Mononuclear cell (primary cell): ENCODE measurements around a stretch of chr20.

GRCh38 chr20:63728284-63728907 is 8.1 kb upstream of the LIME1 start:
- RRBS, result no CpG with 5 or more reads among the region's 7 CpGs

DNA sequence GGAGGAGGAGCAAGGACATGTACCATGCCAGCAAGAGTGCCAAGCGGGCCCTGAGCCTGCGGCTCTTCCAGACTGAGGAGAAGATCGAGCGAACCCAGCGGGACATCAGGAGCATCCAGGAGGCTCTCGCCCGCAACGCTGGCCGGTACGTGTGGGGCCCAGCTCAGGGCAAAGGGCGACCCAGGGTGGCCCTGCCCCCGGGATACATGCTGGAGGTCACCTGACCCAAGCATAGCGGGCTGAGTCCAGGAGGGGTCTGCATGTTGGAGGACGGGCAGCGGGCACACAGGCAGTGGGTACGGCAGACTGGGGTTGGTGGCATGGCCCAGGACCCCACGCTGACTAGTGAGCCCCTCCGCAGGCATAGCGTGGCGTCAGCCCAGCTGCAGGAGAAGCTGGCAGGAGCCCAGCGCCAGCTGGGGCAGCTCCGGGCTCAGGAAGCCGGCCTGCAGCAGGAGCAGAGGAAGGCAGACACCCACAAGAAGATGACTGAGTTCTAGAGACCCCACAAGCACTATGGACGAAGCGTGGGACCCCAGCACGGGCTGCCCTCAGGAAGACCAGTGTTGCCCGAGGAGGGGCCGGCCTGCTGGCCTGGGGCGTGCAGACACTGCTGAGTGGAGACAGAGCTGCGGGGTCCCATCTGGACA is 919 bp upstream of the LIME1 start:
- RRBS, result 91% methylated on average over 4 of the region's 30 CpGs

DNA sequence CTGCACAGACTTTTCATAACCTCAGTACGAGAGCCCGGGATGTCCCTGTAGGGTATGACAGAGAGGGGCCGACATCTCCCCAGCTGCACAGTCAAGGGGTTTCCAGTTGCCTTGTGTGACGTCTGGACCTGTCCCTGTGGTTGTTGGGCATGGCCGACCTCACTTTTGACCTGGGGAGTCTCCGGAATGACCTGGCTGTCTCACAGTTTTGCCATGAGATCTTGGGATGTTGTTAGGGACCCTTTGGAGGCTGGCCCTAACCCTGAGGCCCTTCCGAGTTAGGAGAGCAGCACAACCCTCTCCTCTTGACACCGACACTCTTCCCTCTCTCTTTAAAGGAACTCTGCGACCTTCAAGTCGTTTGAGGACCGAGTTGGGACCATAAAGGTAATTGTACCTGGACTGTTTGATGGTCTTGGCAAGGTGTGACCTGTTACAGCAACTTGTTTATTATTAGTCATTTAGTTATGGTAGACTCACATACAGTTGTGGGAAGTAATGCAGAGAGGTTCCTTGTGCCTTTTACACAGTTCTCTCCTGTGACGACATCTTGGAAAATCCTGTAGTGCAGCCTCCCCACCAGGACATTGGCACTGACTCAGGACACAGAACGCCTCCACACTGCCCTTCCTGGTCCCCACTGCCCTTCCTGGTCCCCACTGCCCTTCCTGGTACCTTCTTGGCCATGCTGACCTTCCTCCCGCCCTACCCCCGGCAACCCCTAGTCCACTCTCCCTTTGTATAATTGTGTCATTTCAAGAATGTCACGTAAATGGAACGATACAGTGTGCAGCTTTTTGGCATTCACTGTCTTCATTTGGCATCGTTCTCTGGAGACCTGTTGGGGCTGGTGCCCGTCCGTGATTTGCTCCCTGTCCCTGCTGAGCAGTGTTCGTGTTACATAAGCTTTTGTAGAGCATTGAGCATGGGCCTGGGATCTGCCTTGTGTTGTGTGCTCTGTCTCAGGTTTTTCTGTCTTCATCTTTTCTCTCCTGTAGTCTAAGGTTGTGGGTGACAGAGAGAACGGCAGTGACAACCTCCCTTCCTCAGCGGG is 5.7 kb upstream of the DNAJC5 start:
- RRBS, result no CpG with 5 or more reads among the region's 23 CpGs

DNA sequence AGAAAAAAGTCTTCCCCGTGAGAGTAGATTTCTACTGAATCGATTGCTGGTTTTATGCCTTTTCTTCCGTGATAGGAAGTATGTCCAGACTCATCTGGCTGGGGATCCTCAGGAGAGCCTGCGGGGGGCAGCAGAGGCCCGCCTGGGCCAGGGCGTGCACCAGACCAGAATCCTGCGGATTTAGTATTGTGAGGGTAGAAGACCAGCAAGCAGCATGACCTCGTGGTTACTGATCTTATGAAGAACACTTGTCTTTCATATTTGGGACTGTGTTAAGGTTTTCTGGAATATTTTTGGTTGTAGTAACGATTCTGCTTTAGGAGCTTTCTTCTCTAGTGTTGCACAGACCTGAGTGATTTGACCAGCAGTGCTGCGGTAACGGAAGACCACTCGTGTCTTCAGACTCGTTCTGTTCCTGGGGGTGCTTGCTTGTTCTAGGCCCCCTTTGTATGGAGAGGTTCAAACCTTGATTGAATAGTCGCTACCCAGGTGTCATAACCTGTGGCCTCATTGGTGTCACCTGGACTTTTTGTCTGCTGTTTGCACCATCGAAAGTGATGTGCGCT is 14.9 kb downstream of the DNAJC5 start:
- RRBS, result no CpG with 5 or more reads among the region's 16 CpGs

GRCh38 chr20:63914845-63915360 is 20.0 kb downstream of the DNAJC5 start:
- RRBS, result no CpG with 5 or more reads among the region's 10 CpGs

- RRBS, result 2% methylated on average over 25 of the region's 68 CpGs
Measured at GRCh38 chr20:63978332-63979359, 796 bp downstream of the SAMD10 start.

- RRBS, result 30% methylated on average over 31 of the region's 94 CpGs
Measured at GRCh38 chr20:64048443-64049055, 890 bp downstream of the SOX18 start.

DNA sequence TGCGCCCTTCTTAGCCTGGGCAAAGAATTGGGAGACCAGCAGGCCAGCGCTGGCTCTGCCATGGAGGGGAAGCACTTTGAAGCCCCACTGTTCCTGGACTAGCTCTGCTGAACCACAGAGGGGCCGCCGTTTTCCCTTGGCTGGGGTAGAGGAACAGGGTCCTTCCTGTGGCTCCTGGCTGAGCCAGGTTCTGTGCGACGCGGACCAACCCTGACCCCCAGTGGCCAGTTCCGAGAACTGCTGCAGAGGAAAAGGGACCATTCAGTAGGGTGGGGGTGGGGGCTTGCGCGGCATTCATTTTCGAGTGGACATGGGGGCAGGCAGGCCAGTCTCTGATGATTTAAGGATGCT is 13.0 kb upstream of the NPBWR2 start:
- RRBS, result no CpG with 5 or more reads among the region's 11 CpGs

GRCh38 chr20:64164916-64165811 is 912 bp downstream of the MYT1 start:
- RRBS, result no CpG with 5 or more reads among the region's 23 CpGs

- RRBS, result no CpG with 5 or more reads among the region's 13 CpGs
Measured at GRCh38 chr20:64223507-64223908, 32.0 kb upstream of the PCMTD2 start.